Heart right ventricle (tissue), 2 donors: ENCODE data around the gene SPATA19.

GRCh38 chr11:130434387-130434781 lies 6.0 kb upstream of the ADAMTS8 start:
- PRO-cap, 2 experiments = peak in 2 of 2 experiments; most common plus-strand start chr11:130434671 (in 2)

DNA sequence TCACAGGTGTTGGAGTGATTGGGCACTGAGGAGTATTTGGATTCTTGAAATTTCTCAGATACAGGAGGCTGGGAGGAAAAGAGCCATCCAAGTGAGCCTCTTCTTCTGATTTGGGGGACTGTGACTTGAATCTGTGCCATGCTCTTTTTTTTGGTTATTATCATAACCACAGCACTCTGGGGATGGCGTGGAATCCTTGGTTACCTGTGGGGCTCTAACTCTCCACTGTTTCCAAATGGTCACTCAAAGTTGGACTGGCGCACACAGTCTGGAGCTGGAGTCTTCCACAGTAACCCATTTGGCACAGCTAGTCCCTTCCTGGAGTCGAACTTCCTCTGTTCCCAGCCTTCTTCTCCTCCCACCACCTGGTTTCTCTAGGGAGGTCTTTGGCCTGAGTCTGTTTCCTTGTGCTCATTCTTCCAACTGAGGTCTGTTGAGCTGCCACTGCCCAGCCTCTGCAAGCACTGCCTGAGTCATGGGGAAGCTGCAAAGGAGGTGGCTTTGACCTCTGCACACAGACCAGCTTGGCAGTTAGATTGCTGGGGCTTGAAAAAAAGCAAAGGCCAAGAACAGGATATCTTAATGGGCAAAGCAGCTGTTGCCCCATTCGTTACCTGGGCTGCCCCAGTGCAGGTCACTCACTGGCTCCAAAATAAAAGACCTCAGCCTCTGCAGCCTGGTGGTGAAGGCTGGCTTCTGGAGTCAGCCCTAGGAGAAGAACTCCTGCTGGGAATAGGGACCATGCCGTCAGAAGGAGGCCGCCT lies 2.8 kb downstream of the ADAMTS15 start:
- PRO-cap, 2 experiments = peak in 2 of 2 experiments; most common plus-strand start position 414 of the sequence (in 2); most common minus-strand start position 425 of the sequence (in 2)

GRCh38 chr11:130785202-130785649 lies 131.1 kb downstream of the SNX19 start:
- PRO-cap, 2 experiments = no peak in any of the 2 experiments

- PRO-cap, 2 experiments = no peak in any of the 2 experiments
Measured at GRCh38 chr11:131047691-131048123, 131.4 kb upstream of the SNX19 start.

GRCh38 chr11:131584510-131585238 lies 214.3 kb downstream of the NTM start:
- PRO-cap, 2 experiments = no peak in any of the 2 experiments

DNA sequence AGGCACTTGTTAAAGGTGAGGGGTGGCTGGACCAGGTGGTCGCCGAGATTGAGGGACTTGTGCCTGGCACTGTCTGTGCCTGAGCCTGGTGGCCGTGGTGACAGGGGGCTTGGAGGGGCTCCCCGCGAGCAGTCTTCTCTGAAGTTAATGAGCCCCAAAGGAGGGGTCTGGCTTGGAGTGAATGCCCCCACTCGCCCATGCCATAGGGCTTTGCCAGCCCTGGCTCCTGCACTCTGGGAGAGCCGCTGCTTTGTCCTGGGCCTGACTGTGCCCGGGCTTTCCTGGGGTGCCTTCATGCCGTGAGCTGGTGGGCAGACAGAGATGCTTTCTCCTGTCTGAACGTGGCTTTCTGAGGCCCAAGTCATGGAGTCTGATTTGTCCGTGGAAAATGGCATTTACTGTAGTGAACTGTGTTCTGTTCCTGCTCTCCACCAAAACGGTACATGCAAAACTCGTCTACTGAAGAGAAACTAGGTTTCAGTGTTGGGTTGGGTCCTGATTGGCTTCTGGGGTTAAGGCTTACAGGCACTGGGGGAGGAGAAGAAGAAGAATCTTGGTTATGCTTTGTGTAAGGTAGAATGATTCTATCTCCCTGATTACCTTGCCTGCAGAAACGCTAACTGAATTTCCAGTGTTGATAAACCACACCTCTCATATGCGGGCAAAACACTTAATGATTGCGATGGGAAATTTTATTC lies 541.6 kb downstream of the NTM start:
- PRO-cap, 2 experiments = no peak in any of the 2 experiments

- PRO-cap, 2 experiments = no peak in any of the 2 experiments
Measured at GRCh38 chr11:131981180-131981762, 610.9 kb downstream of the NTM start.

GRCh38 chr11:133501987-133502654 lies 30.2 kb downstream of the OPCML start:
- PRO-cap, 2 experiments = peak in 1 of 2 experiments; most common plus-strand start chr11:133502490 (in 1); most common minus-strand start chr11:133502406 (in 1)

DNA sequence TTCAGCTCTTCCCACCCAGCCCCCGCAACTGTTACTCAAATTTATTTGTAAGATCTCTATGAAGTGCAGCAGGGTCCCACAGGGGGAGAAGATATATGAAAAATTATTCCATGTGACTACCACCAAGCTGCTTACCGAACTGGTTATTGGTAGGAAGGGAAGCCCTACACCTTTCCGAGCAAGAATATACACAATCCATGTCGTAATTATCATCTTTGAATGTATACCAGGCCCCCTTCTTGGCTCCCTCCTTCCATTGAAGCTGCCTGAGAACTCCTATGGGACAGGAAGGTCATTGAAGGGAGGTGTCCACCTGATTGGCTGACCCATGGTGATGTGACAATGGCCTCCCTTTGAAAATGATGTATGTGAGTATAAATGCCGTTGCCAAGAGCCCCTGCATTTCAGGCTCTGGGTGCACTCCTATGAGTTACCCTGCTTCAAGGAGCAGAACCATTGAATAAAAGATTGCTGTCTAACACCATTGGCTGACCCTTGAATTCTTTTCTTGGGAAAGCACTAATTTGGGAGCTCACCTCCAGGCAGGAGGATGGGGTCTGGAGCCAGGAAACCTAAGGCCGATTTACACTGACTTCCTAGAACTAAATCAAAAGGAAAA lies at the start of gene SPATA19:
Gene SPATA19, minus strand, starts transcription at position 280 of the 619 bp plus-strand sequence.
- PRO-cap, 2 experiments = no peak in any of the 2 experiments

- PRO-cap, 2 experiments = no peak in any of the 2 experiments
Measured at GRCh38 chr11:133967202-133967680, 10.5 kb upstream of the IGSF9B start.

DNA sequence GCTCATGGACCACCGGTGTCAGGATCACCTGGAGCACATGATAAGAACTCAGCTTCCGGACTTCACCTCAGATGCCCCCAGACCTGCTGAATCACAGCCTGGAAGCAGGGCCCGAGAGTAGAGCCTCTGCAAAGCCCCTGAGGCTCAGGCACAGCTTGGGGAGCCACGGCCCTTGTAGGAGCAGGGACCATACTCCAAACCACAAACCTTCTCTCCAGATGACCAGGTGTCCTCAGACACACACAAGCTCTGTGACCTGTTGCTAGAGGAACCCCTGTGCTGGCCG lies 13.9 kb upstream of the IGSF9B start:
- PRO-cap, 2 experiments = peak in 1 of 2 experiments; most common plus-strand start position 90 of the sequence (in 1)

DNA sequence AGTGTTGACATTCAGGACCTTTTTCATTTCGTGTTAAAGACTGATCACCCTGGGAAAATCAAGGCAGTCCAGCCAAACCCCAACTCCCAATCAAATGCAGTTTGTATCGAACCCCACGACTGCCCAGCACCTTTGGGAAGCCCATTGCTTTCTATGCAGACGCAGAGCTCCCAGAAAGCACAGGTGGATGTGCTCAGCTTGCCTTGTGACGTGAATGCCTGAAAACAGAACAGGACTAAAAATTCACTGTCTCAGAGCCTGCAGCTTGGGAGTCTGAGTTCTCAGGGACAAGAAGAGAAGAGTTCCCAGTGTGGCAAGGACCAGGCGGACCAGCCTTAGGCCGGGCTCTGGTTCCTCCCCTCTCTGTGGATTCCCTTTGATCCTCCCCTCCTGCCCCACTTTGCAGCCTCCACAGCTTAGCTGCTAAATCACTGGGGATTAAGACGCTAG lies 30.1 kb upstream of the JAM3 start:
- PRO-cap, 2 experiments = no peak in any of the 2 experiments

DNA sequence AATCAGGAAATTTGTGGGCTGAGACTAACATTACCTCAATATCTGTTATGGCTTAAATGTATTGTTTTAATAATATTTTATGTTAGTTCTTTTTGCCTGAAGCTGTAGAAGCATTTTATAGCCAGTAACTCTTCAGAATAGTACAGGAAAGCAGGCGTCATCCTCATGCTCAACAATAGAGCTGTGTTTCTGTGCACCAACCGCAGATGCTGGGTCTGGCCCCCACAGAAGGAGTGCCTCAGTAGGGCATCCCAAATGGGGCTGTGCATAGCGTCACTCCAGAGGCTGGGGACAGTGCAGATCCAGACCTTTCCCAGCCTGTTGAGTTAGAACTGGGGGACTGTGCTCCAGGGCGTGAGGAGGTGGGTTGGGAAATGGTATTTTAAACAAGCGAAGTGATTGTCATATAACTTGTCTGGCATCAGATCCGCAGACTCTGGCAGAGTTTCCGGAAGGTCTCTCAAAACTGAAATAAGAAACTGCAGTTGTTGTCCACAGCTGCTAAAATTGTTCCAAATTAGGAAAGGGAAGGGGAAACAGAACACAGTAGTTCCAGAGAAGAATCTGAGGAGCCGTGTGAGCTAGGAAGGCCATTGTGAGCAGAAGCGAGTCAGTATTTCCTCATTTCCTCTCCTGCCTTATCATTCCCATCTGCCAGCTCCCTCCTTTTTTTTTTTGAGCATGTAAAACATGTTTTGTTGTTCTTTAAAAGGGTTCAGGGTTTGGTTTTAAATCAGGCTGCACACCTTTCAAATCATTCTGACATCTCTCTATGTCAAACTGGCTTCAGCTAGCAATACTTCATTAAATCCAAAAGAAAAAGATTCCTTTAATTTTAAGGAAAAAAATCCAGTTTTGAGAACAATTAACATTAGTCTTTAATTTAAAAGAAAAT lies 52.2 kb downstream of the JAM3 start:
- PRO-cap, 2 experiments = peak in 2 of 2 experiments; most common plus-strand start position 555 of the sequence (in 2); most common minus-strand start position 177 of the sequence (in 1)

GRCh38 chr11:134255021-134255335 lies 1.6 kb downstream of the ACAD8 start:
- PRO-cap, 2 experiments = no peak in any of the 2 experiments

DNA sequence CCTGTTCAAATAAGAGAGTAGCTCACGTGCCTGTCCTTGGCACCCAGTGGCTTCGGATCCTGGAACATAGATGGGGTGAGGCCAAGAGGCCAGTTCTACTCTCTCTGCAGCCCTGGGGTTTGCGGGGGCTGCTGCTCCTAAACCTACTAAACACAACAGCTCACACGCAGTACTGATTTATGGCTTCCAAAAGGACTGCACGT lies 13.8 kb downstream of the B3GAT1 start:
- PRO-cap, 2 experiments = no peak in any of the 2 experiments

DNA sequence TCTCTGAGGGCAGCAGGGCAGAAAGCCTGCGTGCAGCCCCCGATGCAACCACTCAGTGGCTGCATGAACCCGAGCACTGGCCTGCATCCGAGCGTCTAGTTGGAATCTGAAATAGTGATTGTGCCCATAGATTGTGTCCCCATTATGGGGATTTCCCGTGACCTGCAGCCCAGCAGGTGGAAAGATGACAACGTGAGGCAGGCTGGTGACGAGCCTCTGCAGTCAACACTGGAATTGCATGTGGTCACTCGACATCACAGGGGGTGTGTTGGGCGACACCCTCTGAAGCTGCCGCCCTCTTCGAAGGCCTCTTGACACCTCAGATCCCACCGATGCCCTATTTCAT lies 171.9 kb upstream of the B3GAT1 start:
- PRO-cap, 2 experiments = no peak in any of the 2 experiments

DNA sequence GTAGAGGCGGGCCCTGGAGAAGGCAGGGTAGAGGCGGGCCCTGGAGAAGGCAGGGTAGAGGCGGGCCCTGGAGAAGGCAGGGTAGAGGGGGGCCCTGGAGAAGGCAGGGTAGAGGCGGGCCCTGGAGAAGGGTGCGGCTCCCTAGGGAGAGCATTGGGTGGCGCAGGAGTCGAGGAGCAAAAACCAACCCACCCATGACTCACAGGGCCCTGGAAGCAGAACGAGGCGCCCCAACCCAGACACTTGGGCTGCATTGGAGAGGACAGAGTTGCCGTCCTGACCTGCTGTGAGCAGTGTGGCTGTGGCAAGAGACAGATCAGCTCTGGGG lies 227.9 kb upstream of the B3GAT1 start:
- PRO-cap, 2 experiments = no peak in any of the 2 experiments